Lung (tissue), 4 donors: ENCODE measurements around a stretch of chr3.

- PRO-cap, result no peak
- RAMPAGE, long total RNA, result no peak
Observed at GRCh38 chr3:38498738-38499650, 2.9 kb downstream of the EXOG start.

DNA sequence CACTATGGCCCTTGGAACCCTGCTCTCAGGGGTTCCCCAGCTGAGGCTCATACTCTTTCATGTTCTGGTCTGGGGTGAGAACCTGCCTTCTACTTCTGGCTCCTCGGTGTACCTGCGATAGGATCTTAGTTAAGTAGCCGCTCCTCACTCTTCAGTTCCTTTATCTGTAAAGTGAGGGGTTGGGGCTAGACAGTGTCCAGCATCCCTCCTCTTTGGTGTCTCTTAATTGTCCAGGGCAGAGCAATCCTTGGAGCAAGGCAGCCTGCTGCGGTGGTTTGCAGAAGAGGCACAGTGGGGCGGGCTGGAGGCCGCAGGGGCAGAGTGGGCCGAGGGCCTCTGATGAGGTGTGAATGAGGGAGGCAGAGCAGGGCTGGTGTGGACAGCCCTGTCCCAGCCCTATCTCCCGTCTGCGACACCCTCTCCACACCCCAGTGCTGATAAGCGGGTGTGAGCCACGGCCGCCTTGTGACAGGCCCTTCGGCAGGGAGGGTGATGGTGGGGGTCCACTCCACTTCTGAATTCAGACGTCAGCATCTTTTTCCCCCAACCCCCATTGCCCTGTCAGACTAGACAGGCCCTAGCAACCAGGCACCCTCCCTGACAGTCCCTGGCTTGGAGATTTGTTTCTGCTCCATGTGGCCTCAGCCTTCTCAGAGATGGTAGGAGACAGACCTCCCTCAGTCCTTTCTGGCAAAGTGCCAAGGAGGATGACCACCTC, 37.1 kb downstream of the EXOG start:
- PRO-cap, result no peak
- RAMPAGE, long total RNA, result no peak
- RRBS, result no CpG with 5 or more reads among the region's 14 CpGs

DNA sequence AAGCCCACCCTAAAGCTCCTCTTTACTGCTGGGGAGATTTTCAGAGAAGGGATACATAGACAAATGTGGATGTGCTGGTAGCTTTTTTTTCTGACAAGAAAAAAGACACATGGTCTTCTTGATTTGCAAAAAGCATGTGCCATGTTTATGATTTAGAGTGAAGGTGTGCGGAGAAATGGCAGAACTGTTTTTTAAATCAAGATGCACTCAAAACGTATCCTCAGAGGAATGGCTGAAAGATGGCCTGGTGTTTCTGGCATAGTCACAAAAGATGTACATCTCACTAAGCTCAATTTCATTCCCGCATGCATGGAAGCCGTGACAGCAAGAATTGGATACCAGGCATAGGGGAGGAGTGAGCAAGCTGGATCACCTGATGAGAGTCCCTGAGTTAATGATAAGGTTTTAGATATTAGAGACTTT, 13.2 kb downstream of the GORASP1 start:
- PRO-cap, result no peak
- RAMPAGE, long total RNA, result no peak
- RRBS, result no CpG with 5 or more reads among the region's 4 CpGs

GRCh38 chr3:39135358-39135868, 18.0 kb downstream of the CSRNP1 start:
- PRO-cap, result no peak
- RAMPAGE, long total RNA, result no peak
- RRBS, result no CpG with 5 or more reads among the region's 7 CpGs

DNA sequence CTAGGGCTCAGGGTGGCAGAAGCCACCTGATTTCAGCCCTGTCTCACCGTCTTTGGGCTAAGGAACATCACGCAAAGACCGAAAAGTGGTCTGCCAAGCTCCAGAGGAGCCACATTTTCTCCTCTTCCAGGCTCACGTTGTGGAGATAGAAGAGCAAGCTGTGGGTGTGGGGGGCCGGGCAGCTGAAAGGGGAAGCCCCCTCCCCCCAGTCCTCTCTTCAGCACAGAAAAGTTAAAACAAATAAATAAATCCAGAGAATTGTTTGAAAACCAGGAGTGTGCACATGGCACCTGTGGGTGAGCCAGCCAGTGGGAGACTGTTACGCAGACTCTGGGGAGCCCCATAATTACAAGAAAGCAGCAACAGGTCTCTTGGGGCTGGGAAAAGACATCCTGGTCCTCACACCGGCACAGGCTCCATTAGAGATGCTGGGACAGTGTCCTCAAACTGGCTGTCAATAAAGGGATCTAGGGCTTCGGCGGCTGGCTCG, 10.7 kb downstream of the CSRNP1 start:
- PRO-cap, result no peak
- RAMPAGE, long total RNA, result no peak
- RRBS, result no CpG with 5 or more reads among the region's 10 CpGs

DNA sequence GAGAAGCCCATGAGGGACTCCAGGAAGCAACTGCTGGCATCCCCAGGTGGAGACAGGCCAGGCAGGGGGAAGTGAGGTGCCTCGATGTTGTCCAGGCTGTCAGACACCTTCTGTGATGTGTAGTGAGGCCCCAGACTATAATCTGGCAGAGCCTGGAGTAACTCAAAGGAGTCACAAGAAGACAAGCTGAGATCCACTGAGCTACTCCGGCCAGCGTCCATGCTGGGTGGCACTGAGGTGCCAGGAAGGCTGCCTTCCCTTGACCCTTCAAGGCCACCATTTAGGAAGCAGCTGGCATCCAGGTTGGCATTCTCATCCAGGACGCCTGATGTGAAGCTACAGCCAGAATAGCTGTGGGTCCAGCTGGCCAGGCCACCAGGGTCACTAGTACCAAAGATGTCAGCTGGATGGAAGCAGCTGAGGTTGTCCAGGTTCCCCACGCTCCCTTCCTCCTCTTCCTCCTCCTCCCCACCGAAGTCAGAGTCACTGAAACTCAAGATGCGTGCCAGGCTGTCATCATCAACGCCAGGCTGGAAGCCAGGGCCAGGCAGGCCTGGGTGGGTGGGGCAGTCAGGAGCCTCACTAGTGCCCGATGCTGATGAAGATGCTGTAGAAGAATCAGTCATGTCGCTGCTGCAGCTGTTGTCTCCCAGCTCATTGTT, 10.1 kb downstream of the CSRNP1 start:
- PRO-cap, result no peak
- RAMPAGE, long total RNA, result no peak
- RRBS, result no CpG with 5 or more reads among the region's 10 CpGs

- PRO-cap, result no peak
- RAMPAGE, long total RNA, result no peak
- RRBS, result no CpG with 5 or more reads among the region's 7 CpGs
Observed at GRCh38 chr3:39271347-39271941, 8.4 kb downstream of the CX3CR1 start.

- PRO-cap, result no peak
- RAMPAGE, long total RNA, result no peak
- RRBS, result no CpG with 5 or more reads among the region's 12 CpGs
Observed at GRCh38 chr3:39409324-39410058, 3.0 kb downstream of the RPSA start.

DNA sequence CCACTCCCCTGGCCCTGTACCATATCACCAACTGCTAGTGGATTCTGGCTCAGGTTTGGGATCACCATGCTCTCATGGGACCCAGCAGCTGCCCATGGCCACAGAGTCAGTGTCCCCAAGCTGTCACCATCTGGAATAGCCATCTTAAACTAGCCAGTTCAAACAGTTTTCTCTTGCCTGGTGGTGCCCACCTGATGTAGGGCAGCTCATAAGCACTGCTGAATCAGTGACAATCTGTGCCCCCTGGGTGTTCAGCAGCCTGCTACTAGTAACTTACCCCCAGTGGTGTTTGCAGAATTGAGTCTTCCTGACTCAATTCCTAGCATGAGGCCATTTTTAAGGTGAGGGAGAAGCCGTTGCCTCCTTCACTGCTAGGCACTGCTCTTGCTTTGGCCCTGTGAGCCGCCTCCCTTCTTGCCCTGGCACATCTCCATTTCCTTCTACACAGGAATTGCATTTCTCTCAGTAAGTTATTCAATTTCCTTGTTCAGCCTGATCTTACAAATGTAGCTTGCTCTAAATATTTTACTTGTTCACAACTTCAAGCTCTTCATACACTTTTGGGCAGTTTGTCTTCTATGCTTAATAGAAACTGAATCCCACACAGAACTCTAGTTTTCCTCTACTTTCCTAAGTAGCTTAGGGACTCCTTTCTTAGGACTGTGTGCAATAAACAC, 8.0 kb downstream of the RPSA start:
- PRO-cap, result no peak
- RAMPAGE, long total RNA, result no peak
- RRBS, result no CpG with 5 or more reads among the region's 2 CpGs

DNA sequence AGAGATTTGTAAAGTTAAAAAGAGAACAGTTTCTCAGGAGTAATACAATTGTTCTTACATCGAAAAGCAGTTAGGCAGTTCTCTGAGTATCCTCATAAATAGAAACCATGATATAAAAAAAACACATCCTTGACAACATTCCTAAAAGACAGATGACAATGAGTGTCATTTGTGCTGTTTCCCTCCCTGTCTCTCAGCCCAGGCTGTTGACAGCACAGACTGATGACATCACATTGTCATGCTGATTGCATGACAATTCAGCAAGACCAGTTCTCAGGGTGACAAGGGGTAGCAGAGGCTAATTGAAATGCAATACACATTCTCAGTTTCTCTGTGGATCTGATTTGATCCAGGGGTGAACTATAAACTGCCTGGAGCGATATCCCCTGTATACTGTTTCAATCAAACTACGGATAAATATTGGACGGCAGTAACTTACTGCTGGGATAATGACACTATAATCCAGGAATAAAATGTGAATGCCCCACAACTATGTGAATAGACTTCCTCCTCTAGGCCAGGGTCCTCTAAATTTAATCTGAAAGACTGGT, 16.8 kb upstream of the EIF1B start:
- PRO-cap, result no peak
- RAMPAGE, long total RNA, result no peak
- RRBS, result no CpG with 5 or more reads among the region's 4 CpGs

- PRO-cap, result bidirectional peak, plus-strand start at chr3:40309803, minus-strand start at chr3:40309508
- RAMPAGE, long total RNA, result no peak
- RRBS, result 10% methylated on average over 2 of the region's 39 CpGs
Observed at GRCh38 chr3:40308616-40309611, 593 bp upstream of the EIF1B start.

DNA sequence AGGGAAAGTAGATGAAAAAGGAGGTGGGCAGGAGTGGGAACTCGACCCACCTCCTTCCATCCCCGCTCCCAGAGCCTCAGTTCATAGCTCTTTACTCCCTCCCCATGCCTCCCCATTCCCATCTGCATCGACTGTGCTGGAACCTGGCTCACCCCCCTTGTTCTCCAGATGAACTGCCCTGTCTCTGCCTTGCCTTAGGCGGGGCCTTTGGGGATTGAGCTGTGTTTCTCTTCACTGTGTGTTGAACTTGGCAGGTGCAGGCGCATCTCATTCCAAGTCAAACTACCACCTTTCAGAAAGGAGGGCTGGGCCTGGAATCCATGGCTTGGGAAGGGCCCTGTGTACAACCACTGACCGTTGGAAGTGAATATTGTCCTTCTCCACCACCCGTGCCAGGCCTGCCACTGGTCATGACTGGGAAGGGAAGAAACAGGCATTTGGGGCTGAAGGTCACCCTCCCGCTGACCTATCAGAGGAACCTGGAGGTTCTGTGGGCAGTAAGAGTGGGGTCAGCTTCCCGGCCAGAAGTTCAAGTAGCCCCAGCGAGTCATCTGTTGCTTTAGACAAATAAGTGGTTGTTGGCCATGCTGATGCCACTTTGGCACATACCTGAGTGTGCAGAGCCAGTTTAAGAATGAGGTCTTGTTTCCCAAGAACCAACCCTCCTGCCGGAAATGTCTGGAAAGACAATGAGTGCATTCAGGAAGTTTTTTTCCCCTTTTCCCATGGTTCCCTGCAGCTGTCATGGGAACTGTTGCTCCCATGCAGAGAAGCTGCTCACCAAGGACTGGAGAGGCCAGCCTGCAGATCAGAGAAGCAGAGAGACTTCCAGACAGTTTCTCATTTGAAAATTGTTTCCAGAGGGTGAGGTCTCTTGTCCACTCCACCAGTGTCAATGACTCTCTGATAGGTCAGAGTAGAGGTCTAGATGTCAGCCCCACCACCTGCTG, 166.6 kb downstream of the ZNF621 start:
- PRO-cap, result no peak
- RAMPAGE, long total RNA, result no peak
- RRBS, result no CpG with 5 or more reads among the region's 11 CpGs

- PRO-cap, result no peak
- RAMPAGE, long total RNA, result no peak
- RRBS, result 22% methylated on average over 3 of the region's 16 CpGs
Observed at GRCh38 chr3:40780923-40781569, 256.3 kb downstream of the ZNF621 start.

GRCh38 chr3:40800415-40800840, 275.7 kb downstream of the ZNF621 start:
- PRO-cap, result no peak
- RAMPAGE, long total RNA, result no peak
- RRBS, result no CpG with 5 or more reads among the region's 4 CpGs

DNA sequence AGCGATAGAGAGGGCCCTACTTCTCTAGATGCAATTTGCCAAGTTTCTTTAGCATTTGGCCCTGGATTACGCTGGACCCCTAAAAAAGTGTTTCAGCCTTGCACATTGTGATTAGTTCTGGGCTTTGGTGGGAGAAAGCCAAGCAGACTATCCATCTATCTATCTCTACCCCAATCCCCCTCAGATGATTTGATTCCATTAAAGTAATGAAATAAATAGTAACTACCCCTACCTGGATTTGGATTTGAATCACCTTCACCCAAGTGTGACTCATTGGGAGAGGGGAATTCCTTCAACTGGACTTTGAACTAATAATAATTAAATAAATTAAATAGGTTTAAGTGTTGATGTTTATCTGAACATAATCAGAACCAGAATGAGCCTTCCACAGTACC, 41.3 kb downstream of the CTNNB1 start:
- PRO-cap, result no peak
- RAMPAGE, long total RNA, result no peak
- RRBS, result no CpG with 5 or more reads among the region's 2 CpGs

- PRO-cap, result no peak
- RAMPAGE, long total RNA, result no peak
- RRBS, result no CpG with 5 or more reads among the region's 4 CpGs
Observed at GRCh38 chr3:42036403-42036783, 54.8 kb upstream of the TRAK1 start.

GRCh38 chr3:42070926-42071386, 20.2 kb upstream of the TRAK1 start:
- PRO-cap, result no peak
- RAMPAGE, long total RNA, result no peak
- RRBS, result no CpG with 5 or more reads among the region's 3 CpGs

GRCh38 chr3:42079547-42080182, 11.5 kb upstream of the TRAK1 start:
- PRO-cap, result no peak
- RAMPAGE, long total RNA, result no peak
- RRBS, result no CpG with 5 or more reads among the region's 12 CpGs

- PRO-cap, result no peak
- RAMPAGE, long total RNA, result no peak
- RRBS, result no CpG with 5 or more reads among the region's 11 CpGs
Observed at GRCh38 chr3:42100955-42101968, 10.1 kb downstream of the TRAK1 start.

- PRO-cap, result no peak
- RAMPAGE, long total RNA, result no peak
- RRBS, result no CpG with 5 or more reads among the region's 5 CpGs
Observed at GRCh38 chr3:42496805-42497345, 5.6 kb upstream of the VIPR1 start.